ENCODE measurements around the gene SIPA1.

DNA sequence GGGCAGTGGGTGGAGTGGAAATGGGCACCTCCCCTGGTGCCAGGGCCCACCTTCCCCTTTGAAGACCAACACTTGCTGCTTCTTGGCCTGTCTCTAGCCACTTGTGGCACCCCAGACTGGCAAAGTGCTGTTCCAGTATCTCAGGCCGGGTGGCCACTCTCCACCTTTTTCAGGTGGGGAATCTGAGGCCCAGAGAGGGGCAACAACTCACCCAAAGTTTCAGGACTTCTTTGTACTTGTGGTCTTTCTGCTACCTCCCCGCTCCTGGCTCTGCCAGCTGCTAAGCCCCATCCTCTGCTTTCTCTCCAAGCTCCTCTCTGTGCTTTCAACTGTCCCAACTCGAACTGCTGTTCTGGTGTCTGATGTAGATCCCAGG lies 3.4 kb downstream of the MAP3K11 start:
- RRBS, 2 experiments: no CpG with 5 or more reads among the region's 3 CpGs

DNA sequence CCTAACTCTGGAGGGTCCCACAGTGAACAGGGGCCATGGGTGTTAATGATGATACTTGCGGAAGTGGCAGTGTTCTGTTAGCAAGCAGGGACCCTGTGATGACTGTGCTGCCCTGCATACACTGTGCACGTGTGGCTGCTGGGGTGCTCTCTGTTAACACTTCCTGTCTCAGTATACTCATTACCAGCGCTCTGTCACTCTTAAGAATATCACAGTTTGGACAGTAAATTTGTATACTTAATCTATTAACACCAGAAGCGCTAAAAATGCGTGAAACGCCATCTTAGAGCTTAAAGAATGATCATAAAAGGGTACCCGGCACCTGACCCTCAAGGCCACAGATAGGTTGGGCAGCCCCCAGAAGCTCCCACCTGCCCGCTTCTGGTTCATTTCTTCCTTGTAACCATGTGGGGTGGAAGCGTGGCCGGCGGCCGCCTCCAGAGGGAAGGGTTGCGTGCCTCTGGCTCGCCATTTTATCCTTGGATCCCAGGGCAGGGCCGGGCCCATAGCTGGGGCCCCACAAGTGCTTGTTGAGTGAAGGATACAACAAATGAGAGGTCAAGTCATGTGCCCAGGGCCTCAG lies 5.7 kb downstream of the PCNX3 start:
- RRBS, 2 experiments: 87 to 97% methylated on average over 5 to 6 of the region's 15 CpGs

DNA sequence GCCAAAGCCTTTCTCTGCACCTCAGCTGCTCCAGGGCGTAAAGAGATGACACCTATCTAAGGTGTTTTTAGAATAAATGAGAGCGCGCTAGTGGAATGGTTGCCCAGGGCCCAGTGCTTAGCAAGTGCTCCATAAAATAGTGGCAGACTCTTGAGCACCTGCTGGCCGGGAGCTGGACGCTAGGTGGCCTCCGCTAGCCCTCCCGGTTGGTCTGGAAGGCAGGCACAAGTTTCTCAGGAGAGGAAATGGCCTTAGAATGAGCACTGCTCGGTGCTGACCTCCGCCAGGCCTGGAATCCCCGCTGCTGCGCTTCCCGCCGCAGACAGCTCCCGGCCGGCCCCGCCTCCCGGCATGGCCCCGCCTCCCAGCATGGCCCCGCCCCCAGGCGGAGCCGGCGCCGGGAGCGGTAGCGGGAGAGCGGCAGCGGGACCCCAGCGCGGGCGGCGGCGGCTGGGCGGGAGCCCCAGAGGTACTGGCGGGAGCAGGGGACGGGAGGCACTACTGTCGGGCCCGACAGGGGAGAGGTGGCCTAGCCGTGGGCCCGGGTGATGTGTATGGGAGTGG lies at the start of gene SIPA1:
SIPA1 (plus strand) TSS at position 388 of the 564 bp plus-strand sequence.
- RRBS, 2 experiments: 2 to 8% methylated on average over 6 to 15 of the region's 39 CpGs

DNA sequence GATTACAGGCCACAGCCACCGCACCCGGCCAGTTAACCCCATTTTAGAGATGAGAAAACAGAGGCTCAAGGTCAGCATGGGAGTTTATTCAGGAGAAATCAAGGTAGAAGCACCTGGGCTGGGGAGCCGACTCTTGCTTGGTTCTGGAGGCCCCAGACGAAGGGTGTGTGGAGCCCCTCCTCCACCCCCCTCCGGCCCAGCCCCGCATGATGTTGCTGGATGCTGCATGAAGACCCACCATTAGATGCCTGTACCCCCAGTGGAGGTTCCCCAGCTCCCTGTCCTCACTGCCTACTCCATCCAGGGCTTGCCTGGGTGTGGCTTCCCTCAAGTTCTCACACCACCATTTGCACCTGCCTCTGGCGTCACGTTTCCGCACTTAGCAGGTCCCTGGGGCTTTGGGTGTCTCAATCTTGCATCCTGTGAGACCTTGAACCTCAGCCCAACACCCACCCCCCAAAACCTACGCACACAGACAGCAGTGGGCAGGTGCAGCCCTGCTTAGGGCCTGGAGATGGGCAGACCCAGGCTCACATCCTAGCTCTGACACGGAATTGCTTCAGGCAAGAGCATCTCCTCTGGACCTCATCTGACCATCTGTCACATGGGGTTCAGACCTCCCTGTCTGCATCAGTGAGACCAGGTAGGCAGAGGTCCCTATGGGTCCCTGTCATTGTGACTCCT lies 1.6 kb downstream of the SIPA1 start:
- RRBS, 2 experiments: no CpG with 5 or more reads among the region's 11 CpGs

GRCh38 chr11:65692522-65693063 lies 19.5 kb upstream of the KAT5 start:
- RRBS, 2 experiments: no CpG with 5 or more reads among the region's 14 CpGs

DNA sequence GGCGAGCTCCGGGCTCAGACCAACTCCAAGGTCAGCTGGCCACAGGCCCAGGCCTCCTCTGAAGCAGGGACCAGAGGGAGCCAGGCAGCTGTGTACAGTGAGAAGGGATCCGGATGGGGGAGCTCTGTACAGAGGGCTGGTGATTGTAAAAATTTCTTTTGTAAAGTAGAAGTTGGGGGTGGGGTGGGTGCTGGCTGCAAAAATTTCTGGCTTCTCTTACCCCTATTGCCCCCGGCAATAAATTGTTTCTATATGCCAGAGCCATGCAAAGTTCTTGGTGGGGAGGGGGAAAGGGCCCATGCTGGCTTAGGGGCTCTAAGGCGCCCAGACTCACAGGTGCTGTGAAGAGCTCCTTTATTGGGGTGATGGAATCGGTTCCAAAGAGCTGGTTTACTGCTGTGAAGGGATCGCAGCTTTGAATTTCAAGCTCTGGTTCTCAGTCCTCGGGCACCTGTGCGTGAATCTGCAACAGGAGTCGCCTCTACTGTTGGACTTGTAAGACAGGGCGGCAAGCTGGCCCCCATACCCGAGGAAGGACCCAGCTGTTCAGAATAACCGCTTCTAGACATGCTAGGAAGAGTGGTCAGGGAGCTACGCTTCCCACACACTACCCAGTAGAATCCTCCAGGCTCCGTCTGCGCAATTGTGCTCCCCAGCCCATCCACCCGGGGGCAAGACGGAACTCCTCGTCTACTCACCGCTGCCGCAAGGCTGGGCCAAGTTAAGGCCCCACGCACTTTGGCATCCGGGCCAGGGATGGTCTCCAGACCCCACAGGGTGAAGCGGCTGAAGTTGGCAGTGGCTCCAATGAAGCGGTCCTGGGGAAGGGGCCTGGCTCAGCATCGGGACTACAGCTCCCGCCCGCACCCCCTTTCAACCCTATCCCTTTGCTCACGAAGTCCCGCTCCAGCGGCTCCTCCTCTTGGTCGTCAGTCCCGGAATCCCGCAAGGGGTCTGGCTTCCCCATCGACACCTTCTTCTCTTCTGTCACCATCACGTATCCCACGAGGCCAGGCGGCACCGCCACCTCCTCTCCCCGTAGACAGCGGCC lies 926 bp downstream of the RNASEH2C start:
- RRBS, 2 experiments: 4 to 14% methylated on average over 8 to 9 of the region's 41 CpGs

GRCh38 chr11:65772647-65773136 lies 8.1 kb downstream of the AP5B1 start:
- RRBS, 2 experiments: no CpG with 5 or more reads among the region's 3 CpGs

- RRBS, 2 experiments: no CpG with 5 or more reads among the region's 8 CpGs
Measured at GRCh38 chr11:65789698-65790422, 3.0 kb downstream of the OVOL1 start.

DNA sequence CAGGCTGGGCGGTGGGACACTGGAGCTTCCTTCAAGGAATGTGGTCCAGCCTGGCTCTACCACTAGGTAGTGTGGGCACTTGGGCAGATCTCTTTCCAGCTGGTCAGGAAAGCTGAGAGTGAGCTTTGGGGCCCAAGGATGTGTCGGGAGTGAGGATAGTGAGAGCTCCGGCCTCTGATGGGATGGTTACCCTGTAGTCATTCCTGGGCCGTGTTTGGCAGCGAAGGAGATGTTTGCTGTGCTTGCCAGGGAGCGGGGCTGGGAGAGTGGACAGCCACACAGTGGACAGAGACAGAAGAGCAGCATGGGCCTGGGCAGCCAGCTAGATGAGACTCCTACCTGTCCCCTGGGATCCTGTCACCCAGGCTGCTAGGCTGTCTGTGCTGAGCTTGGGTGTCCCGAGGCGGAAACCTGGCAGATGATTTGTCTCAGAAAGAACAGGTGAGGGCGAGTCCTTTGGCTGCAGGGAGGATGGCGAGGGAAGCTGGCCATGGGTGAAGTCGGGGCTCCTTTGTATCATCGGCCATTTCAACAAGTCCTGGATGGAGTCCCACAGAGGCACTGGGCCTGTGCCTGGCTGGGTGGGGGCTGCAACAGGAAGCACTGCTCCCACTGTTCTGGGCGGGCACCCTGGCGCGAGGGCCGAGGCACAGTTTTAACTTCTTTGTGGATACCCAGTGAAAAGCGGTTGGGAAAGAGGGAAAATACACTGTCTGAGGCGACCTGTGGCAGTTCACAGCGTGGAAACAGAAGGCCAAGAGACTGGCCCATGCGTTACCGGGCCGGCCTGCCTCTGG lies 3.8 kb downstream of the OVOL1 start:
- RRBS, 2 experiments: no CpG with 5 or more reads among the region's 22 CpGs

DNA sequence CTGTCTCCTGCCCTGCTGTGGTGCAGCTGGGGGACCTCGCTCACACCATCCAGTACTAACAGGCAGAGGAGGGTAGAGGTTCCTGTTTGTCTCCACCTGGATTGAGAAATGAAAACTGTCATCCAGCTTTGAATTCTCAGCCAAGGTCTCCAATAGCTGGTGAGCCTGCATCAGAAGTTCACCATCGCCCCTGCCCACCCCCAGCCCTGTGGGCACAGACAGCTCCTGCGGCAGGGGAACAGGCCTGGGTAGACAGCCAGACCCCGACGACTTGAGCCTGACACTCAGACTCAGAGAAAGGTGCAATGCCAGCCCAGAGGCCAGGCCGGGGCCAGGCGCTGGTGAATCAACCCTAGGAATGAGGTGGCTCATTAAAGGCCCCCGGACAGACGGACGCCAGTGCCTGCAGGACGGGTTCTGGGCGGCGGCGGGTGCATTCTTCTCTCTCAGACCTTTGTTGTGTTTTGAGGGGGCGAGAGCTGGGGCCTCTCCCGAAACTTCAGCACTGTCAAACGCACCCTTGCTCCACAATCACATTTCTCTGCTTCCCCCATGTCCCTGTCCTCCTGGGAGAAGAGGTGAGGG lies 5.5 kb downstream of the OVOL1 start:
- RRBS, 2 experiments: 42 to 54% methylated on average over 3 of the region's 17 CpGs

GRCh38 chr11:65826941-65827293 lies 6.8 kb upstream of the SNX32 start:
- RRBS, 2 experiments: no CpG with 5 or more reads among the region's 6 CpGs

DNA sequence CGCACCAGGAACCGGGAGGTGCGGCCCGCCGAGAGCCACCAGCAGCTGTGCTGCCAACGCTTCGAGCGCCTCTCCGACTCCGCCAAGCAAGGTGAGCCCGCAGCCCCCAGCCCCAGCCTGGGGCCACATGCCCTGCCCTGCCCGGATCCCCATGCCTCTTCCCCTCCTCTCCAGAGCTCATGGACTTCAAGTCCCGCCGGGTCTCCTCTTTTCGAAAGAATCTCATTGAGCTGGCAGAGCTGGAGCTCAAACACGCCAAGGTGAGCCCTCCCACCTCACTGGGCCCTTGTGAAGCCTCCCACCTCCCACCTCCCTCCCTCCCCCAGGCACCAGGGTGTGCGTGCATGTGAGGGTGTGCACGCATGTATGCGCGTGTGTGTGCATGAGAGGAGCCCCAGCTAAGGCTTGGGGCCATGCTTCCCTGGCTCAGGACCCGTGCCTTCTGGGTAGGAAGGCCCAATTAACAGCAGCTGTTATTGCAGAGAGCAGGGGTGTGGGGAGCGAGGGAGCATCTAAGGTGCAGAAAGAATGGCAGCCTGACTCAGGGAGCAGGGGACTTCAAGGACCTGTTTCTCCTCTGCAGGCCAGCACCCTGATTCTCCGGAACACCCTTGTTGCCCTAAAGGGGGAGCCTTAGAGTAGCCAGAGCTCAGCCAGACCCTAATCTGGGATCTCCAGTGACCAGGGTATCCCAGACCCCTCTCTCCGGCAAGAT lies 5.1 kb downstream of the CFL1 start:
- RRBS, 2 experiments: 89 to 95% methylated on average over 7 of the region's 24 CpGs

DNA sequence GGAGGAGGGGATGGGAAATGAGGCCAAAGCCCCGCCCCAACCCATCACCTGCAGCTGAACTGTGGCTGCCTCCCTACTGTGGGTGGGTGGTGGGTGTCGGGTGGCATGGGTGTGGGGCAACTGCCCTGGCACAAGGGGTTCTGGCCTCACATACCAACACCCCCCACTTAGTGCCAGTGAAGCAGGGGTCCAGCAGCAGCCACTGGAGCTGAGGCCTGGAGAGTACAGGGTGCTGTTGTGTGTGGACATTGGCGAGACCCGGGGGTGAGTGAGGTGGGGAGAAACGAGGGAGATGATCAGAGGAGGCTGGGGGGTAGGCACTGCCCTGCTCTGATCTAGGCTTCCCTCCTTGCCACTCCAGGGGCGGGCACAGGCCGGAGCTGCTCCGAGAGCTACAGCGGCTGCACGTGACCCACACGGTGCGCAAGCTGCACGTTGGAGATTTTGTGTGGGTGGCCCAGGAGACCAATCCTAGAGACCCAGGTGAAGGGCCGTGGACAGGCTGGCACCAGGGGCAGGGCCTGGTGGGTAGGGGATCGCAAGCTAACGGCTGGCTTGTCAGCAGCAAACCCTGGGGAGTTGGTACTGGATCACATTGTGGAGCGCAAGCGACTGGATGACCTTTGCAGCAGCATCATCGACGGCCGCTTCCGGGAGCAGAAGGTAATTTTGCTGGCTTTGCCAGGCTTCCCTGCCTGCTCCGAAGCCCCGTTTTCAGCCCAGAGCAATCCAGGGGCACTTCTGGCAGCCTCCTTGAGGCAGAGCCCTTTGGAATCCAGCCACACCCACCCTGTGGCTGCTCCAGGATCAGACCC lies 3.2 kb downstream of the MUS81 start:
- RRBS, 2 experiments: 87% methylated on average over 4 of the region's 24 CpGs; no CpG with 5 or more reads in 1 of the 2 experiments

GRCh38 chr11:65864303-65865534 lies 4.5 kb downstream of the MUS81 start:
- RRBS, 2 experiments: no CpG with 5 or more reads among the region's 25 CpGs

DNA sequence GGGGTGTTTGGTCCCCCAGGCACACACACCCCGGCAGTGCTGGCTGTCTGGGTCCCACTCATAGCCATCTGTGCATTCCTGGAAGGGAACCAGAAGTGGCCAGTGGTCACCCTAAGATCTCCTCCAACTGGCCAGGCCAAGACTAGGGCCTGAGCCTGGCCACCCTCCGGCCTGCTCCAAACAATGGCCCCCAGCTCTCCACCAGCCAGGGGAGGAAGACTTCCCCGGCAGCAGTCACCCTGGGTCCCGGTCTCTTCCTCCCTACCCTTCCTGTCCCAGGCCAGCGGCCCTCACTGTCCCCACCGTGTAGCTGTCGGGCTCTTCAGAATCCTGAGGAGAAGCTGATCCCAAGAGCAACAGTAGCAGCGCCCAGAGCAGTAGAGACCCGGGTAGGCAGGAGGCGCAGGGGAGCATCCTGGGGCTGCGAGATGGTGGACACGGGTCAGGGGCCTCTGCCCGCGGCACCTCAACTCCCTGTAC lies 619 bp downstream of the EFEMP2 start:
- RRBS, 2 experiments: 53 to 69% methylated on average over 6 of the region's 14 CpGs

DNA sequence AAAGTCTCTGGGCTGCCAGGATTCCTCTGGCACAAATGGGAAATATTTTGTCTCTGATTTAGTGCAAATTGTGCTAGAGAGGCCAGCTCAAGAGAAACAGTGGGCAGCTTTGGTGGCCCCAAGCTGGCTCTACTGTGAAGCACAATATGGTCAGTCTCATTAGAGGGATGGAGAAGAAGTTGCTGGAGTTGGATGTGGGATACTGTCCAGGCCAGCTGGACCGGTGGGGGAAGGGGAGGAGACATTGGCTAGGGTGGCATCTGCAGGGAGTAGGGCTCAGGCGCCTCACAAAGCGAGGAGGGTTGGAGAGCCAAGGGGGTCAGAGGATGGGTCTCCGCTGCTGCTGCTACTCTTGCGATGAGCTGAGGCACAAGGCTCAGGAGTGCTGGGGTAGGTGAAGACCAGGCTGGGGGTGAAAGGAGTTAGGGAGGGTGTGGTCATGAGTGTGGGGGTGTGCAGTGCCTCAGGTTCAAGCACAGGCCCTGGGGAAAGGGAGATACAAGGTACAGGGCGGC lies 2.2 kb downstream of the CCDC85B start:
- RRBS, 2 experiments: no CpG with 5 or more reads among the region's 6 CpGs

DNA sequence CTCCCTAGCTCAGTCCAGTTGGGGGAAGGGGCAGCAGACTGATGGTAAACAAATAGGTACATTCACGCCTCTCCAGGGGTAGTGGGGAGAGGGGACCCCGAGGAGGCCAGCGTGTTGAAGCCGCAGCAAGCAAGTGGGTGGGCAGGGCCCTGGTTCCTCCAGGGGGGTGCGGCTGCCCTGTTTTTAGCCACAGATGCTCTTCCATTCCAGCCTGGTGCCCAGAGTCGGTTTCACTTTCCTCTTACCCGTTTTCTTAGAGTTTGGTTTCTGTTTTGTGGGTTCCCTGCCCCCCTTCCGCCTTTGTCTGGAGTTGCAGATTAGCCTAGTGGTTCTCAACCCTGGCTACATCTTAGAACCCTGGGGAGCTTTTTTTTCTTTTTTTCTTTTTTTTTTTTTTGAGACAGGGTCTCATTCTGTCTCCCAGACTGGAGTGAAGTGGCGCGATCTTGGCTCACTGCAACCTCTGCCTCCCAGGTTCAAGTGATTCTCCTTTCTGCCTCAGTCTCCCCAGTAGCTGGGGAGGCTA lies 8.8 kb downstream of the DRAP1 start:
- RRBS, 2 experiments: no CpG with 5 or more reads among the region's 10 CpGs

DNA sequence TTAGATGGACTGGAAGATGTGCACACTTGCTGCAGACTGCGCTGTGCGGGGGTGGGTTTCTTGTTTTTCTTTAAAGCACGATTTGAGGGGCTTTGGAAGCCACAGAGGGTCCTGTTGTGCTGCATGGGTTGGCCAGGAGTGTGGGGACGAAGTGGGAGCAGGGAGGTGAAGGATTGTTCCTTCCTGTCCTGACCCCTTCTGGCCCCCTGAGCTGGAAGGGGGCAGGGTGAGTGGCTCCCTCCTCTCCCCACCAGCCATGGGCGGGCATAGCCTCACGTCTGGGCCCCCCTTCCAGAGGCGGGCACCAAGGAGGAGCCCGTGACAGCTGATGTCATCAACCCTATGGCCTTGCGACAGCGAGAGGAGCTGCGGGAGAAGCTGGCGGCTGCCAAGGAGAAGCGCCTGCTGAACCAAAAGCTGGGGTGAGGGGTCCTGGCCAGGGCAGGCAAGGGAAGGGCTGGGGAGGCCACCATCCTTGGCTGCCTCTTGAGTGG lies 3.3 kb downstream of the SART1 start:
- RRBS, 2 experiments: no CpG with 5 or more reads among the region's 13 CpGs

- RRBS, 2 experiments: 90% methylated on average over 2 of the region's 17 CpGs; no CpG with 5 or more reads in 1 of the 2 experiments
Measured at GRCh38 chr11:65981746-65982477, 20.0 kb downstream of the EIF1AD start.

DNA sequence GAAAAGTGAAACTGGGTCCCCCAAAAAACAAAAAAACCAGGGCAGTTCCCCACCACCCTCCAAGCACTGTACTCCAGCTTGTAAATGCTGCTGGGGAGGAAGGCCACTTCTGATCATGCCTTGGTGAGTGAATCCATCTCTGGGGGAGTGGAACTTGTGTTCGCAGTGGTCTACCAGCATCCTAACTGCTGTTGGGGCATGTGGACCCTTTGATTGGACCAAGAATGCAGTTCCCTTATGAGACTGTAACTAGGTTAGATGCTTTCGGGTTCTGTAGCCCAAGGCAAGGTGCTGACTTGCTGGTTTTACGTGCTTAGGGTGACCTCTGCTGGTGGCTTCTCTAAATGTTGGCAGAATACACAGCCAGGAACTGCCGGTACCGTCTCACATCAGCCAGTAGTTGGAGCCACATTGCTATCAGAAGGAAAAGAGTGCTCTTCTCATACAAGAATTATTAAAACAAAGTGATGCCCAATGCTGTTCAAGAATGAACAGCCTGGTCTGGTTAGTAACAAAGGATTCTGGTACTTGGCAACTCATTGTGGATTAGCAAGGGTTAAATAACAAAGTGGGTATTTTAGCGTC lies 13.1 kb downstream of the EIF1AD start:
- RRBS, 2 experiments: no CpG with 5 or more reads among the region's 6 CpGs

Data from Panc1 (cell line).